NB4 (cell line): Measurements from ENCODE around the gene CCDC3.

GRCh38 chr10:11344542-11344934 lies 266.9 kb downstream of the USP6NL start:
- RRBS, result 28% methylated on average over 9 of the region's 28 CpGs

GRCh38 chr10:11631831-11632593 lies 20.6 kb upstream of the USP6NL start:
- RRBS, result no CpG with 5 or more reads among the region's 9 CpGs

DNA sequence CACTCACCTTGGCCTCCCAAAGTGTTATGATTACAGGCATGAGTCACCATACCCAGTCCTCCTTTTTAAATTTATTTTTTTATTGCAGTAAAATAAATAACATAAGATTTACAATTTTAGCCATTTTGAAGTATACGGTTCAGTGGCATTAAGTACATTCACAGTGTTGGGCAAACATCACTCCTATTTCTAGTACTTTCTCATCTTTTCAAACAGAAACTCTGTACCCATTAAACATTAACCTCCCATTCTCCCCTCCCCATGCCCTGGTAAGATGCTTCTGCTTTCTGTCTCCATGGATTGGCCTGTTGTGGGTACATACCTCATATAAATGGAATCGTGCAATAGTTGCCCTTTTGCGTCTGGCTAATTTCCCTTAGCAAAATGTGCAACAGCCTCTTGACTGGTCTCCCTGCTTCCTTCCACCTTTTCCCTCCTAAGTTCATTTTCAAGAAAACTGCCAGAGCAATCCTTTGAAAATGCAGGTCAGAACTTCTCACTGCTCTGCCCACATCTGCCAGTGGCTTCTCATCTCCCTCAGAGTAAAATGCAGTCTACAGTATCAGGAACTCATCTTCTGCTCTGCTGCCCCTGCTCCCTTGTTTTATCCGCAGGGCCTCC lies 44.5 kb upstream of the ECHDC3 start:
- RRBS, result no CpG with 5 or more reads among the region's 4 CpGs

GRCh38 chr10:11881077-11881771 lies 58.1 kb downstream of the PROSER2 start:
- RRBS, result 98% methylated on average over 5 of the region's 20 CpGs

GRCh38 chr10:11881956-11882457 lies 58.9 kb downstream of the PROSER2 start:
- RRBS, result no CpG with 5 or more reads among the region's 5 CpGs

DNA sequence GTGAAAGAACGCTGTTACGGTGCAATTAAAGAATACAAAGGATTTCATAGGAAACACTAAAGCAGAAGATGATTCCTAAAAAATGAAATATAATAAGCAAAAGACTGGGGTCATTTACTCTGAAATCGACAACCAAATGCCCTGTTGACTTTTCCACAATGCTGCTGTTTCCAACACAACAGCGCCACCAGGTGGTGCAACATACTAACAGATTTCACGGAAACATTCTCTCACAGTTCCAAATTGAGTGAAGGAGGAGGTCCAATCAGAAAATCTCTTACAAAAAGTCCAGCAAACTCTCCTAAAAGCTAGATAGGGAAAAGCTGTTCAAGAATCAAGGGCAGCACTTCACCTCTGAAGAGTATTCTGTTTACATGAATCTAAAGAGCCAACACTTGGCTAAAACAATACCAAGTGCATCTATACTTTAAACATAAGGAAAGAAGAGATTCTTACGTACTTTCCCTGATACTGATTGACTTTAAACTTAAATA lies 56.0 kb downstream of the UPF2 start:
- RRBS, result no CpG with 5 or more reads among the region's 6 CpGs

- RRBS, result no CpG with 5 or more reads among the region's 11 CpGs
Observed at GRCh38 chr10:12071448-12071764, 2.7 kb downstream of the DHTKD1 start.

- RRBS, result no CpG with 5 or more reads among the region's 14 CpGs
Observed at GRCh38 chr10:12157246-12157687, 27.8 kb downstream of the SEC61A2 start.

DNA sequence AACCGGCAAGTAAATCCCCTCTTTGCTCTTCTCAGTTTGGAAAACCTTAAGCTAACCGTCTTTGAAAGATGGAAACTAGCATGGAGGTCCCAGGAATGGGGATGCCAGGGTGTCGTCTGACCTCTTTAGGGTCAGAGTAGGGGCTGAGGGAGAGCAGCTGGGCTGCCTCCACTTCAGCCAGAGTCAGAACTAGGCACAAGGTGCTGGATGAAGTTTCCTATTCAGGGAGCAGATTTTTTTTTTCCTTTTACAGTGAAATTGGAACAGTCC lies 1.3 kb upstream of the CAMK1D start:
- RRBS, result no CpG with 5 or more reads among the region's 3 CpGs

DNA sequence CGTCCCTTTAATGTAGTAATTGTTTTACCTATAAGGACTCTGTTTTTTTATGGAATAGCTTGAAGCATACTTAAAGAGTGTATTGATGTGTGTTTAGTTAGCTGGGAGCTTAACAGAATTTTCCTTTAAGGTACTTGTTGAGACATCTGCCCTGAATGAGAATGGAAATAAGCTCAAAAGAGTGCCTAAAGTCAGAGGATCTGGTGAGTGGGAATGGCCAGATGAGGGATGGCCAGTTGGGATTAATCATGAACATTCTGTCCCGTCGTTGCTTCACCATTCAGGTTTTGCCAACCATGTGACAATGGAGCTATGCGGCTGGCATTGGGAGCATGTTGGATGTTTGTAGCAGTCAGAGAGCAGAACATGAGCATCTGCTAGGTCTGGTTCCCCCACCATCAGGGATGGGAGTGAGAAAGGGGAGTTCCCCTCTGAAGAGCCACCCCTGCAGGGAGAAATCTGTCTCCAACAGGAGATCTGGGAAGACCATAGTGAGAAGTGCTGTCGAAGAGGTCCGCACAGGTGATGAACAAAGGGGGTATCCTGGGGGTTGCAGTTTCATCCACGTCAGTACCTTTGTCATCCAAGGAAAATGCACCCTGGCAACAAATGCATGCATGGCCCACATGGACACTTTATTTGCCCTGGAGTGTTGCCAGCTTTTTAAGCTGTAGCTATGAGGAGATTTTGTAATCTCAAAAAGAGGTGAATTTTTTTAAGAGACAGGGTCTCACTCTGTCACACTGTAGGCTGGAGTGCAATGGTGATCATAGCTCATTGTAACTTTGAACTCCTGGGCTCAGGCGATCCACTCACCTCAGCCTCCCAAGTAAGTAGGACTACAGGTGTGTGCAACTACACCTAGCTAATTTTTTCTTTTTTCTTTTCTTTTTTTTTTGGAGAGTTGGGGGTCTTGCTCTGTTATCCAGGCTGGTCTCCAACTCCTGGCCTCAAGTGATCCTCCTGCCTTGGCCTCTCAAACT lies 190.2 kb downstream of the CAMK1D start:
- RRBS, result no CpG with 5 or more reads among the region's 8 CpGs

- RRBS, result 1% methylated on average over 29 of the region's 53 CpGs
Observed at GRCh38 chr10:13001578-13002111, at the start of gene CCDC3. Gene CCDC3 (minus strand): TSS chr10:13001713.

- RRBS, result no CpG with 5 or more reads among the region's 1 CpG
Observed at GRCh38 chr10:13173665-13174075, 12.3 kb downstream of the MCM10 start.

DNA sequence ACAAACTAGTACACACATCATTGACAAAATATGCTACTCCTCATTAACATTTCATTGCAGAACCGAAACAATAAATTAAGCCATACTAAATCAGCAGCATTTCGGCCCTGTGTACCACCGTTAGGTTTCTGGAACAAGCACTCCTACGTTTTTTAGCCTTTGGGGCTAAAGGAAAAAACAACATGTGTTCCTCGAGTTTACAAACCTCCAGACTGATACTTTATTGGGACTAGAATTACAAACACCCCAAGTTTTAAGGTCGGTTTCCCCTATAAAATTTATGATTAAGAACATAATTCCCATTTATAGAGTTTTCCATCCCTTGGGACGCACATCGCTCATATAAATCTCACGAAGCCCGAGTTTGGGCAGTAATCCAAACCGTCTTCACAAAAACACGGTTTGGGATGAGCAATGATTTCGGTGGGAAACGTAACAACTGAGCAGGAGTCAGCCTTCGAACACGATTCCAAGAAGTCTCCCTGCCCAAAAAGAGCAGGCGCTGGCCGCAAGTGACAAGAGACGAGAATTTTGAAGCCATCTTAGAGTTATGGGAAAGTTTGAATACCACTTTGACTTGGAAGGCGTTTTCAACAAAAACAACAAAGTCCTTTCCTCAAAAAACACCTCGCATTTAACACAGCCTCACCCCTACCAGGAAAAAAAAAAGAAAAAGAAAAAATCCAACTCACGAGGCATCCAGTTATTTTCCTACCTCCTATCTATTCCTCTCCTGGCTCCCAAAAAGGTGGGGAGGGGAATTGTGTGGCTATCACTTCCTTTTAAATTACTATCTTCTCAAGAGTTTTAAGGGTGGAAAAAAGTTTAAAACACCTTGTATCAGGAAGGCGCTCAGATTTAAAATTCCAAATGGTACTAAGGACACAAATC lies 1.8 kb downstream of the SEPHS1 start:
- RRBS, result no CpG with 5 or more reads among the region's 23 CpGs

GRCh38 chr10:13499703-13500454 lies 28.9 kb downstream of the BEND7 start:
- RRBS, result no CpG with 5 or more reads among the region's 15 CpGs

DNA sequence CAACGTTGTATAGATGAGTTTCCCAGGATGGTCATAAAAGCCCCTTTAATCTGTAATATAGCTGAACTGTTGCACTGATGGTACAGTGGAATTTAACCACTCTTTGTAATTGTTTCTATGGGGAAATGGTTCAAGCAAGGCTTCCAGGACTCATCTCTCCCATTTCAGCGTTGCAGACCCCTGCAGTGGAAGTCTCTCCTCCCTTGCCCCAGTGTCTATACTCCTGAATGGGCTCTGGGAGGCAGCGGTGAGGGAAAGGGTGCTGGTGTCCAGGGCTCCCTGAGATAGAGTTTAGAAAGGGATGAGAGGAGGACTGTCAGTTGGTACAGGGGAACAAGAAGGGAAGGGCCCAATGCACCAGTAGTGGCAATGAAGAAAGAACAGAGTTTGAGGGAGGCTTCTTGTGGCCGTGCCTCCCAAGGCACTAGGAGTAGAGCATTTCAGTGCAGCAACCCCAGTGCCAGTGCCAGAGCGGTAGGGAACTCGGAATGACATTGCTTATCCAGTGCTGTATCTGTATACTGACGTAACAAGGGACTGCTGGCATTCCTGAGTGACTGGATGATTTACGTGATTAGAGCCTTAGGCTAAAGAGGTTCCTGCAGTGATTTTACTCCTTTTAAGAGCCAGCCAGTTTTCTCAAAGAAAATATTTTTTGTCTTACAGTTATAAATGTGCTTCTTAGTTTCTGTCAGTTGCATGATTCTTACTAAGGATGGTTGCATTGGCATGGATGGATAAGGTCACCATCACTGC lies 27.9 kb downstream of the PRPF18 start:
- RRBS, result no CpG with 5 or more reads among the region's 8 CpGs

GRCh38 chr10:13701091-13701759 lies 114.5 kb downstream of the PRPF18 start:
- RRBS, result 94% methylated on average over 5 of the region's 15 CpGs

DNA sequence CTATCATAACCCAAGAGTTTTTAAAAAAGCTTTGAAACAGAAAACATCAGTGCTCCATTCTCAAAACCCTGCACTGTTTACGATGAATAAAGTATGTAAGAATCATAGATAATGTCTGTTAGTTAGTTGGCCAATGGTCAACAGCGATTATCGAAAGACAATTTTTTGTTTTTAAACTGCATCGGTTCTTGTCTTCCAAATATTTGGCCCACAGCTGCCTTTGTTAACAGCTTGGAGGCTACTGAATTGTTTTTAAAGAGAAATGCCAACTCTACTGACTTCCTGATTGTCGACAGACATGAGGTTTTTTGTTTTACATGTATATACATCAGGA lies 170.2 kb downstream of the PRPF18 start:
- RRBS, result no CpG with 5 or more reads among the region's 5 CpGs

- RRBS, result no CpG with 5 or more reads among the region's 13 CpGs
Observed at GRCh38 chr10:13786838-13787531, 200.2 kb downstream of the PRPF18 start.

DNA sequence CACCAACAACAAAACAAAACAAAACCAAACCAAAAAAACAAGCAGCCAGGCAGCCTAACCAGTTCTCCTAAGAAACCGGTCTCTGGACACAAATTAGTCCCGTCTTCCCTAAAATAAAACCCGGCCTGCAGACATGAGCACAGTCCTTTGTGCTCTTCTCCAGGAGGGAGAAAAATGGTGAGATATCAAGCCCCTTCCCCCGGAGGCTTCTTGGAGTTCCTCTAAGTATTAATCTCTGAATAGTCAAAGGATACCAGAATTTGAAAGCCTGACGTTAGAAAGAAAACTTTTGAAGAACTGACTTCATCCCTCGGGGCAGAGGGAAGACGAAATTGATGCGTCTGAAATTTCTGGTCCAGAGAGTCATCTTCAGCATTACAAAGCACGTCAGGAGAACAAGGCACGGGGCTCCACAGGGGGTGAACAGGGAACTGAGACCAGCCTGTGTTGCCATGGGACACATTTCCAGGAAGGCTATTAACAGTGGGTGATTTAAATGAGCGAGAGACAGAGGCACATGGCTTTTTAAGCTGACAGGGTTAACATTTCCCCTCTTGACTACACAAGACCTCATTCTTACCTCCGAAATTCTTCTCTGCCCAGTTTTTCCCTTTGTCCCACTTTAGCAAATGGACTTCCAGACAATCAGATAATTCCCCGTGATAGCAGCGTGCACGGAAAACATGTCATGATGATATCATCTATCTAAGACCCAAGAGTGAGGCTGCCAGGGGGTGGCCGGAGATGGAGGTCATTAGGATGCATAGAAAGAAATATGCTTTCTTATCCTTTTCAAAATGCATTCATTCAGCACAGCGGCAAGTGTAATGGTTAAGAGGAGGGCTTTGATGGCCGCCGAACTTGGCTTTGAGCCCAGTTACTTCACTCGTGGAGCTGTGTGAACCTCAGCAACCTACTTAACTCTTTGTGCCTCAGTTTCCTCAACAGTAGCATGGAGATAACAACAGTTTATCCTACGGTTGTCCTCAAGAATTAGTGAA lies 247.8 kb downstream of the PRPF18 start:
- RRBS, result 56% methylated on average over 2 of the region's 21 CpGs

DNA sequence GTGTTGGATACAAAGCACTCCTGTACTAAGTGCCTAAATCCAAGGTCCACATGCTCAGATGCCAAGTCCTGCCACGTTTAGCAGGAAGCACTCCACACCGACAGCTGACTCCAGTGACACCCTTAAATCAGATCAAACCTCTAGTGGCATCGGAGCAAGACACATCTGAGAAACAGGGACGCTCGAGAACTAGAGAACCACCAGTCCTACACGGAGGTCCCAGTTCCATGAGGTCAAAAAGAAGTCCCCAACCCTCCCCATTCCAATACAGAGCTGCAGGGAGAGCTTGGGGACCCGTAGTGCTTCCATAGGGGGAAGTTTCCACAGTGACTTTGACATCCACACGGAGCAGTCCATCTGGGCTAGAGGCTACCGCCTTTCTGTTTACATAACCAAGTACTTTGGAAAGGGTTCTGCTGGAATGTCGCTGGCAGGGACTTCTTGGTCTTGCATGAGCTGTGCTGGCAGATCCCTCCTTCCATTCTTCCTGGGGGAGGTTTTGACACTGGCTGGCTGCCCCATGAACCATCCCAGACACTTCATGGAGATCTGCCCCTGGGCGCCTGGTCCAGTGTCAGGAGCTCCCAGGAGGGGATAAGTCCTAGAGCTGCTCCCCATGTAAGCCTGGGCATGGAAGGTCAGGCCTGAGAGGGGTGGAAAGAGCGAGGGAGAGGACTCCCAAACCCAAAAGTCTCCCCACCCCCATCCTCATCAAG lies 290.7 kb downstream of the PRPF18 start:
- RRBS, result no CpG with 5 or more reads among the region's 12 CpGs